Cerebral cortex (tissue), 2 donors: ENCODE measurements around a stretch of chr16.

DNA sequence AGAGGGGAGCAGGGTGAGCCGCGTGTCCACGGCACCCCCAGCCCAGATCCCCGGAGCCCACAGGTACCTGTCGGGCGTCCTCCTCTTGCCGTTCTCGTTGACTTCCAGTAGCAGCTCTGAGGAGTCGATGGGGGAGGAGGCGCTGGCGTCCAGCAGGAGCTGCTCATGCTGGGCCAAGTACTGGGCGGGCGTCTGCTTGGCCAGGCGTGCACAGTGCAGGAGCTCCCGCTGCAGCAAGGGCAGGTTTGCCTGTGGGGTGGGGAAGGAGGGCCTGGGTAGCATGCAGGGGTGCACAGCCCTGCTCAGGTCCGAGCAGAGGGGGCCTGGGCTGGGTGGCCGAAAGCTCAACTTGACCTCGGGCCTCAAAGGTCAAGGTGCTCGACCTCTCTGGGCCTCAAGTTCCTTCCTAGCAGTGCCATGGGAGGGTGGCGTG, 19.4 kb upstream of the PABPN1L start:
- PRO-cap, 2 experiments = no peak in any of the 2 experiments

DNA sequence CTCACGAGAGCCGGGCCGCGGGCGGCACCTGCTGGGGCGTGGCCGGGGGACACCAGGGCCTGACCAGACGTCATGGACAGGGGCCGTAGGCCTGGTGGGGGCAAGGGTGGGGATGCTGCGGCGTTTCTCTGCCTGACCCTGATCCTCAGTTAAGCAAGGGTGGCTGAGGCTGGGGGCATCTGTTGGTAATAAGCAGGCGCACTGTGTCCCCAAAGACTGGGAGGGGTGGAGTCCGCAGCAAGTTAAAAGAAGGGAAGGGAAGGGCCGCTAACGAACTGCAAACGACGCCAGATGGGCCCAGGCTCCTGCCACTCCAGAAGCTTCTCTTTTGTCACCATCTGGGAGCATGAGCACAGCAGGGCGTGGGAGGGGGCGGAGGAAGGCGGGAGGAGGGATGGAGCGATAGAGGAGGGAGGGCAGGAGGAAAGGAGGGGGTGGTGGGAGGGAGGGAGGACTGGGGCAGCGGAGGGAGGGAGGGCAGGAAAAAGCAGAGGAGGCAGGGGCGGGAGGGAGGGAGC, 22.5 kb upstream of the PABPN1L start:
- PRO-cap, 2 experiments = no peak in any of the 2 experiments

DNA sequence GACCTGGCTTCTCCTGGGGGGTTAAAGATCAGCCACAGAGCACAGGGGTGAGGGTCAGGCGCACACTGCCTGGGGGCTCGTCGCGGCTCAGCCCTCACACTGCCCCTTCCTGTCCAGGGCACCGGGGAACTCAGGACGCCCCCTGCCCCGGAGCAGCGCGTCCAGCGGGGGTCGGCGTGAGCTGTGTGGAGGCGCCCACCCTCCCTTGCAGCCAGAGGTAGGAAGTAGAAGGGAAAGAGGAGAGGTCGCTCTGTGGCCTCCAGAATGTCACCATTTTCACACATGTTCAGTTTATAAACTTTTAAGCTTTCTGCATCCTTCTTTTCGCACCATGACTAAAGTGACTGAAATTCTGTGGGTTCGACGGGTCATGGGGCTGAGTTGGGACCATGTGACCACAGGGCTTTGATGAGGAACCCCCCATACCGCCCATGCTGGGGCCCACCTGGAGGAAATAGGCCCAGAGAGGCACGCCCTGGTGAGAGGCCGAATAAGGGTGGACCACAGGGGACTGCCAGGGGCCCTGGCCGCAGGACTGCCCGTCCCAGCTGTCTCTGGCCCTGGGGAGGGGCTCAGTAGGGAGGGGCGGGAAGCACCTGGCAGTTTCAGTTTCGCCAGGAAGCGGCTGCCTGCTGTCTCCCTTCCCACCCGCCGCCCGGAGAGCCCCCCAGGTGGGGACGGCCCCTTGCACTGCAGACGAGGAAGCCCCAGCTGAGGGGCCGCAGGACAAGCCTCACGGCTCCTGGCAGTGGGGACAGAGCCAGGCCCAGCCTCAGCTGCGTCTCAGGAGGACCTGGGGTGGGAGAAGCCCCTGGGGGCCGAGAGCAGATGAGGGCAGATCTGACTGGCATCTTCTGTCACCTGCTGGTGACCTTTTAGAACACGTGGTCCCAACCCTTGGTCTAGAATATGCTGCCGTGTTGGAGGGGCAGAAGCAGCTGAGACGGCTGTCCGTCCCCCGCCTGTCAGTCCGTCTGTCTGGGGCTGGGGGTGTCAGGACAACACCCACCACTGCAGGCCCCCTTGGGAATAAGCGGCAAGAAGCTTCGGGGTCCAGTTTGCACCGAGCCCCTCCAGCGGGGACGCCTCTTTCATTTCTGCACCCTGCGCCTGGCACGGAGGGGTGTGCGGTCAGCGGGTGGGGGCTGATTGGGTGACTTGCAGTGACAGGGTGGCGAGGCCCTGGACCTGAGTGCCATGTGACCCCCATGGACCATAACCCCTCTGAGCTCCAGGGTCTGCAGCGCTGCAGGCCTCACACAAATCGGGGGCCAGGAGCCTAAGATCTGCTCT, 8.9 kb downstream of the CBFA2T3 start:
- PRO-cap, 2 experiments = no peak in any of the 2 experiments

GRCh38 chr16:89054212-89054581, 39.5 kb upstream of the ACSF3 start:
- PRO-cap, 2 experiments = no peak in any of the 2 experiments

DNA sequence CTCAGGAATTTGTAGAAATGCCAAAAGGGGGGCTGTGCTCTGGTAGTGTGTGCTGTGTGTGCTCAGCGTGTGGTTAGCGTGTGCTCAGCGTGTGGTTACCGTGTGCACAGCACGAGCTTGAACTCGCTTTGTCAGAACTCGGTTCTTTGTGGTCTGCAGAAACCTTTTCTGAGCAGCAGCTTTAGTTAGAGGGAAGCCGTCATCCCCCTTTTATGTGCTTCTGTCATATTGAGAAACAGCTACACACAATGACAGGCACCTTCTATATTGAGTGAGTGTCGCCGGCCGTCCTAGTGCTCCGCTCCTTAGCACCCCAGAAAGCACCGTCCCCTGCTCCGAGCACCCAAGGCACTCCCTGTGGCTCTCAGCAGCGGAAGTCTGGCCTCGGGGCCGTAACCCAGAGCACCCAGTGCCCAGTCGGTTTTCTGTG, 3.5 kb downstream of the ACSF3 start:
- PRO-cap, 2 experiments = no peak in any of the 2 experiments

- PRO-cap, 2 experiments = no peak in any of the 2 experiments
Observed at GRCh38 chr16:89098272-89099119, 4.8 kb downstream of the ACSF3 start.

DNA sequence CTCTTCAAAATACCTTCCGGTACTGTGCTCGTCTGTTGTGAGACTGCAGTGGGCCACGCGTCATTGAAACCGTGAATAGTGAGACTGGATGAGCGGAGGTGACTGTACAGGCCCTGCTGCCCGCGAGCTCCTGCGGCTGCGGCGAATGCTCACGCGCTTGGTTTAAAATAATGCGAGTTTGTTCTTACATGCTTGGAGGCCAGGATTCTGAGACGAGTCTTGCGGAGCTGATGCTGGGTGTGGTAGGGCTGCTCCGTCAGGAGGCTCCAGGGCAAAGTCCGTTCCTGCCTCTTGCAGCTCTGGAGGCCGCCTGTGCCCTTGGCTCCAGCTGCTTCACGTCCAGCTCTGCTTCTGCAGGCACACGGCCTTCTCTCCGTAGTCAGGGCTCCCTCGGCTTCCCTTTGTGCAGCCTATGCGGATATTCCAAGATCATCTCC, 9.5 kb downstream of the ACSF3 start:
- PRO-cap, 2 experiments = no peak in any of the 2 experiments

- PRO-cap, 2 experiments = no peak in any of the 2 experiments
Observed at GRCh38 chr16:89174617-89175220, 3.2 kb downstream of the CDH15 start.

DNA sequence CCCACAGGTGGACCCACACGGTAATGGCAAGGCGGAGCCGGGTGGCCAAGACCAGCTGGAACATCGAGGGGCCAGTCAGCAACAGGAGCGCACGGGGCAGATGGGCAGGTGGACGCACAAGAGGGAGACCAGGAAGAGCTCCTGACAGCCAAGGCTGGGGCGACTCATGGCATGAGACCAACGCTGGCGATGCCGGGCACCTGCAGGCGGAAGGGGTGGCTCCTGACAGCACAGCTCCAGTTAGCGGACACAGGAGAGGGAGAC, 58.5 kb downstream of the ZNF778 start:
- PRO-cap, 2 experiments = no peak in any of the 2 experiments

GRCh38 chr16:89281715-89282269, 64.3 kb downstream of the ZNF778 start:
- PRO-cap, 2 experiments = no peak in any of the 2 experiments

DNA sequence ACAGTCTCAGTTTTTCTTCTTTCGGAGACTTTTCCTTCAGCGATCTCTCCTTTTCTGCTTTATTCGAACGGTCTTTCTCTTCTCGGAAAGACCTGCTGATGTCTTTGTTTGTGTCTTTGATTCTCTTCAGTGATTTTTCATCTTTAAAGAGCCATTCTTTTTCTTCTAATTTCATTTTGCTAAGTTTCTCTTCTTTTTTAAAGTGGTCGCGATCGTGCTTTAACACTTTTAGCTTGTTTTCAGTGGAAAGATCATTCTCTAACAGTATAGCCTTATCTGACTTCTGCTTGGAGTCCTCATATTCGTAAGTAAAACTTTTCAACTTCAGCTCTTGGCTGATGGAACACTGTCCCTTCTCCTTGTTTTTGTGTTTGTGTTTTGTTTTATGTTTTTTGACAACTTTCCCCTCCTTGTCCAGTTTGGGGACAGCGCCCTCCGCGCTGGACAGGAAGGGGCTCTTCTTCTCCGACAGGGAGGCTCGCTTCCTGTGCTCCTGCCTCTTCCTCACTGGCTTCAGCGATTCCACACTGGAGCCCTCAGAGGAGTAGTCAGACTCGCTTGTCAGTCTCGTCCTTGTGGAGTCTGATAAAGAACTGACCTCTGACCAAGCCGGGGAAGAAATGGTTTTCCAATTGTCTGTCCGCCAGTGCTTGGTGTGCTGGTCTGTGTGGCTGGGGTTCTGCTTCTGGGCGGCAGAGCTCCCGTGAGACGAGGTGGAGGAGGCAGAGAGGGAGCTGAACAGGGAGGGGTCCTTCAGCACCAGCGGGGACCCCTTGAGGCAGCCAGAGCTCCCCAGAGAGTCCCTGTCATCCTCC, 67.0 kb downstream of the ZNF778 start:
- PRO-cap, 2 experiments = no peak in any of the 2 experiments

DNA sequence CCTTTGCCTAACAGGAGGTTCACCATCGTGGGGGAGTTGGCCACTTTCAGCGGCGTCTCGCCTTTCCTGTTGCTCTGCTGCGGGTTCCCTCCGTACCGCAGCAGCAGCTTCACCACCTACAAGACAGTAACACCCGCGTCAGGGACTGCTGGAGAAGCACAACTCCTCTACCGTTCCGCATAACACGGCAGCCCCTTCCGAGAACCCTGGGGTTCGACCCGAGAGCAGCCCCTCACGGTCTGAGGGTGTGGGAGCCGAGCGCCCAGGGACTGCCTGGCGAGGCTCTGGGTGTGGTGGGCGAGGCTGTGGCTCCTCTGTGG, 68.5 kb downstream of the ZNF778 start:
- PRO-cap, 2 experiments = no peak in any of the 2 experiments

DNA sequence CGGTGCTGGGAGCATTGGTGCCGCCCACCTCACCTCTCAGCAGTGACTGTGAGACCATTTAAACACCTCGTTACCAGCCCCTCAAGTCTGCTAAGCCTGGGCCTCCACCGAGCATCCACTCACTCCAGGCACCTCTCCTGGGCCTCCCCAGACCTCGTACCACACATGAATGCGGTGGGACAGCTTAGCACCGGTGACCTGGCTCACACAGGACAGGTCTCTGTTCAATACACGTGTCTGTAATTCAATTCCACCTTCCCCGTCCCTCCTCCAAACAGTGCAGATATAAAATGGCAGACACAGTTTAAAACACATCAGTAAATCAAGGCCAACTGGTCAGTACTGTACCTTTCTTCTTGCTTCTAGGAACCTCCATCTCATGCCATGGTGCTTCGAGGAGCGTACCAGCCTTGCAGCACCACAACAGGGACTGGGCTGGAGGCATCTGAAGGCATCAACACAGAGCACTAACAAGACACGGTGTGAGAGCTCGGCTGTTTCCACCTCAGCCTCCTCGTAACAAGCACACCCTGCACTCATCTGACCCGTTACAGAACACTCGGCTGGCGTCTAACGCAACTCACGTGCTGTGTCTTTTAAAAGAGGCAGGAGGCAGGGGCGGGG, 73.9 kb downstream of the ZNF778 start:
- PRO-cap, 2 experiments = no peak in any of the 2 experiments

- PRO-cap, 2 experiments = no peak in any of the 2 experiments
Observed at GRCh38 chr16:89303349-89304186, 86.1 kb downstream of the ZNF778 start.

GRCh38 chr16:89343504-89344207, 126.2 kb downstream of the ZNF778 start:
- PRO-cap, 2 experiments = no peak in any of the 2 experiments

DNA sequence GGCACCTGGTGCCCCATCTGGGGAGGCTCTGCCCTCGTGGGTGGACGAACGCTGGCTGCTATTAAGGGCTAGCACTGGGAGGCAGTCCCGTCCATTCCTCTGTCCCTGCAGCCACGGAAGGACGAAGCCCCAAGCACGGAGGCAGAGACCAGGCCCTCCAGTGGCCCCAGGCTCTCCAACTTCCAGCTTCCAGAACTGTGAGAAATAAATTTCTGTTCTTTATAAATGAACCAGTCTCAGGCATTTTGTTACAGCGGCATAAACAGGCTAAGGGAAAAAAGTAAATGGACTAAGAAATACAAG, 127.8 kb downstream of the ZNF778 start:
- PRO-cap, 2 experiments = no peak in any of the 2 experiments

DNA sequence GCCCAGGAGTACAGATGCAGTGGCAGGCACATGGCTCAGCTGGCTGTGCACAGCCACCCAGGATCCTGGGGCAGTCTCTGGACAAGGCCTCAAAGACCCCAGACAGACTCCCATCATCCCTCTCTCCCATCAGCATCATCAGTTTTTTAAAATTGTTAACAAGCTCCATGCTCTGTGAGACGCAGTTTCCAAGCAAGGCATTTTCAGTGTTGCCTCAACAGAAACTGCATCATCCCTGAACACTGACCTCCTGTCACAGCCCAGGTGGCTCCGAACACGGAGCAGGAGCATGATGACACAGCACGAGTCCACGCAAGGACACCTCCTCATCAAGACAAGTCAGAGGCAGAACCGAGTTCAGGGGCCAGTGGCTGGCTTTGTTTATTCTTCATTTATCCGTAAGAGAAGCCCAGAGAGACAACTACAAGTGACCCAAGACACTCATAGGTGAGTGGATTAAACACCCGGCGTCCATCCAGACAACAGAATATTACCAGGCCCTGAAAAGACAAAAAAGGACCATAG, 91.4 kb downstream of the ANKRD11 start:
- PRO-cap, 2 experiments = no peak in any of the 2 experiments

- PRO-cap, 2 experiments = peak in 1 of 2 experiments; most common plus-strand start chr16:89422803 (in 1); most common minus-strand start chr16:89422691 (in 1)
Observed at GRCh38 chr16:89422301-89423613, 67.6 kb downstream of the ANKRD11 start.

GRCh38 chr16:89466550-89467180, 23.7 kb downstream of the ANKRD11 start:
- PRO-cap, 2 experiments = no peak in any of the 2 experiments

GRCh38 chr16:89472226-89472973, 18.0 kb downstream of the ANKRD11 start:
- PRO-cap, 2 experiments = no peak in any of the 2 experiments